Endometrial microvascular endothelial cells (primary cell): ENCODE measurements around a stretch of chr11.

DNA sequence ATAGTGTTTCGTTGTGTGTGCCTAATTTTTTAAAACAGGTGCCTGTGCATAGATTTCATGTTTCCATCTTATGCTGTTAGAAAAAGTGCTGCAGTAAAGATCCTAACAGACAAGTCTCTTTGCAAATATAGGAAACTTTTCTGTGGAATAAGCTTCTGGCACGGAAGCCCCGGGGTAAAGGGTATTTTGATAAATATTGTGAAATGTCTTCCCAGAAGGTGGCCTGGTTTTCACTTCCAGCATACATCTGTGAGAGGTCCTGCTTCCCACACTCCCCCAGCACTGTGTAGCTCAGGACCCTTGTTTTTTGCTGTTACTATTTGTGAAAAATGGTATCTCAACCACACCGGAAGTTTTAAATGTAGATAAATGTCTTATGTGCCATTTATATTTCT, 14.5 kb downstream of the ST3GAL4 start:
- RAMPAGE, long total RNA: no peak

GRCh38 chr11:126407886-126408984, 52.7 kb downstream of the ST3GAL4 start:
- RAMPAGE, long total RNA: no peak

DNA sequence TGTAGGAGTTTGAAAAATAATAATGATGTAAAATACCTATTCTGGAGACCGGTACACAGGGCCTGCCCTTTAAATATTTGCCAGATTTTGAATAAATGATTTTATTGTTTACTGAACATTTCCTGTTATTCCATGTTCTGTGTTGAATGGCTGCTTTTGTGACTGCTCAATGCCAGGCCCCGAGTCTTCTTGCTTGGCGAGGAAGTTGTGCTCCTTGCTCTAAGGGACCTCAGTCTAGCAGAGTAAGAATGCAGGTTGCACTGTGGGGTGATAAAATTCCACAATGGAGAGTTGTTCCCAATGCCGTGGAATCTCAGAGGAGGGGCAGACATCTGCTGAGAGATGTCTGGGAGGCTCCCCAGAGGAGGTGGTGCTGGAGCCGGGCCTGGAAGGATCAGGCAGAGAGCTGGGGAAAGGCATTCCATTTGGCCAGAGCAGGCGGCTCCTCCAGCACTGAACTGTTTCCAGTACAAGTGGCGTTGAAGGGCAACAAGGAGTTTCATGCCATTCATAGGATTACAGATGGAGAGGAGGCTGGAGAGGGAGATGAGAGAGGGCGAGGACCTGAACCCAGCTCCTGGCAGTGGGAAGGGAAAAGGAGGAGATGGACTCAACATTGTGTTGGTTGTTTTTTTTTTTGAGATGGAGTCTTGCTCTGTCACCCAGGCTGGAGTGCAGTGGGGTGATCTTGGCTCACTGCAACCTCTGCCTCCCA, 55.2 kb downstream of the ST3GAL4 start:
- RAMPAGE, long total RNA: no peak

DNA sequence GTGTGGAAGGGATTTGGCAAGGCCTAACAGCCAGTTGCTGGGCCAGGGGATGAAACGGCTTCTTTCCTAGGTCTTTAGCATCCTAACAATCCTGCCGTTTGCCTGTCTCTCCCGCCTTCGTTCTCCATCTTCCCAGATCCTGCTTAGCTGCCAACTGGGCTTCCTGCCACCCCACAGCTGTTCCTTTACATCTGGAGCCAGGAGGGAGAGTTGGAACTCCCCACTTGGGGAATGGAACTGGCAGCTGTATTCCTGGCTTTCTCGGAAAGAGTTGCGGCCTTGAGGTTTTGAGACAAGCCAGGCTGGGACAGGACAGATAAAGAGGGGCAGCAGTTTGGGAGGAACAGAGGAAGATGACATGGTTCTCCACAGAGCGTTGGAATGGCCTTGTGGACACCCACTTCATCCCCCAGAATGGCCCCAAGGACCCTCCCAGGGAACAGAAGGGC, 59.7 kb downstream of the ST3GAL4 start:
- RAMPAGE, long total RNA: no peak

GRCh38 chr11:126415580-126416408, 60.3 kb downstream of the ST3GAL4 start:
- RAMPAGE, long total RNA: no peak

- RAMPAGE, long total RNA: no peak
These were observed 68.2 kb downstream of the ST3GAL4 start for GRCh38 chr11:126423548-126424284.

DNA sequence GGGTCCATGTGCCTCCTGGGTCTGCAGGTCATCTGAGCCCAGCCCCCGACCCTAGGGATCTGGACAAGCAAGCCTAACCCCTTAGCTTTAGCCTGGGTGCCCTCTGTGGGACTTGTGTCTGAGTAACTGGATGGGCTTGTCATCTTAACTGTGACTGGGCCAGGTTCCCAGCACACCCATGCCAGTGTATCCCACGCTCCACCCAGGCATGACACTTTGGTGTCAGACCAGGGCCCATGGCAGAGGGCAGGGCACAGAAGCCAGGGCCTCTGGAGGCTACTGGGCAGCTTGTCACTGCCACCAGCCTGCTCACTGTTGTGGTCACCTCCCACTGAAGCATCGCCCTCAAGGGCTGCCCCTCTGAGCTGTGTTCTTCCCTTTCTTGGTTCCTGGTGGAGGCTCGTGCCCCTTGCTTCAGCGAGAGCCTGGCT, 80.7 kb downstream of the ST3GAL4 start:
- RAMPAGE, long total RNA: no peak

DNA sequence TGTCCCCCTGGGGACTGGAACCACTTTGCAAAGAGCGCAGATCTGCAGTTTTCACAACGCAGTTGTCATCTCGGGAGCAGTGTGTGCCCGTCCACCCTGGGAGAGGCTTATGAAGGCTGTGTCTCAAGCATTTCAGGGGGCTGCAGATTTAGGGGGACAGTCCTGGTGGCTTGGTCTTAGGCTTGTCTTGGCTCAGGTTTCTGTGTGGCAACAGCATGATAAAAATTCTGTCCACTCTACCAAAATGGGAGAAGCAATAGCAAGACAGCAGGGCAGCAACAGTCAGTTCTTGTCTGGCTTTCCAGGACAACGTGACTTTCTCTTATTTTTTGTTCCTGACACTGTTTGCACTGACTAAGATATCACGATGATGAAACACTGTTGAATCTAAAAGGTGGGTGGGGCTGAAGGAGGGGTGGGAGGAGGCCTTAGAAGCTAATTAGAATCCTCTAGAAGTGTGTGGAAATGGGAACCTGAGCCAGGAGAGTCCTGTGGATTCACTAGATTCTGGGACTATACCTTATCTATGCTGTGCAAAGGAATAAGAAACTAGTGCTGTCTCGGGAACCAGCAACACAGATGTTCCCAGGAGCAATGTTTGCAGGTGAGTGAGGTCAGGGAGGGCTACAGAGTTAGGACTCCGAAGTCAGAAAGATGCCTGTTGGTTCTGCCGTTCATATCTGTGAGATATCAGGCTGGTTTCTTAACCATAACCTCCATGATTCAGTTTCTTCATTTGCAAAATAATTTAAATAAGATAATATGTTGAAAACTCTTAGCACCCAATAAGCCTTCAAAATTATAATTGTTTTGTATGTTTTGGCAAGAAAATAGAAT, 300.3 kb downstream of the ST3GAL4 start:
- RAMPAGE, long total RNA: no peak

DNA sequence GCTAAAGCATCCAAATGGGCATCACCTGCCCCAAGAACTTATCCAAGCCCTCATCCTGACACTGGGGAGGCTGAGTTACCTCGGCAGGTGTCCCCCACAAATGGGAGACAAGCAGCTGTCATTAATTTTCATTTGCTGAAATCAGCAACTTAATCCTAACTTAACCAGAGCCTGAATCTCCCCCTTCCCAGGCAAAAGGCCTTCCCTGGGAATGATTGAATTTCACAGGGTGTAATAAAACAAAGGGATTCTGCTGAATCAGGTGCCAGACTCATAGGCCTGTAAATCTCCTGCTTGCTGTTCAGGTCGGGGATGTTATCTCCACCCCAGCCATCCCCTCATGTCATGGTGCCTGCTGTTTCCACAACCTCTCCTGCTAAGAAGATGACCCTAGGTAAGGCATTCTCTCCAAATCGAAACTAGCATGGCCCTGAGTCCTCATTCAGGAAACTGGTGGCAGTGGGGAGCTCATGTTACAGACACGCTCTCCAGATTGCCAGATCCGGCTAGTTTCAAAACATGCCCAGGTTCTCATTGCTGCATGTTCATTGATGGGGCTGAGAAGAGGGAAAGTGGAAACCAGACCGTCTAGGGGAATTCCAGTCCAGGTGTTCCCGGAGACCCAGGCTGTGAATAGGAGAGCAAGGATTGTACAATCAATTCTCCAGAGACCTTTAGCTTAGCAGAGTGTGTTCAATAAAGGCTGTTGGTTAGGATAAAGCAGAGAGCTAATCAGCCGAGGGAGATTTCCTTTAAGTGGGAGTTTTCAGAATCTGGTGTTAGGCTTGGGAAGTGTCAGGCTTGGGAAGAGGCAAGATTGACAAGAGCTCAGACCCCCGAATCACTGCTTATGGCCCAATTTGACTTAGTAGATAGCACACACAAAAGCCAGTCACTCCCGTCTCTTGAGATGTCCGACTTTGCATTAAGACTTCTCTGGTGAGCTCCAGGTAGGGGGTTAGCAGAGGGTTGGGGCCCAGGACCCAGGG, 105.6 kb upstream of the KIRREL3 start:
- RAMPAGE, long total RNA: no peak

DNA sequence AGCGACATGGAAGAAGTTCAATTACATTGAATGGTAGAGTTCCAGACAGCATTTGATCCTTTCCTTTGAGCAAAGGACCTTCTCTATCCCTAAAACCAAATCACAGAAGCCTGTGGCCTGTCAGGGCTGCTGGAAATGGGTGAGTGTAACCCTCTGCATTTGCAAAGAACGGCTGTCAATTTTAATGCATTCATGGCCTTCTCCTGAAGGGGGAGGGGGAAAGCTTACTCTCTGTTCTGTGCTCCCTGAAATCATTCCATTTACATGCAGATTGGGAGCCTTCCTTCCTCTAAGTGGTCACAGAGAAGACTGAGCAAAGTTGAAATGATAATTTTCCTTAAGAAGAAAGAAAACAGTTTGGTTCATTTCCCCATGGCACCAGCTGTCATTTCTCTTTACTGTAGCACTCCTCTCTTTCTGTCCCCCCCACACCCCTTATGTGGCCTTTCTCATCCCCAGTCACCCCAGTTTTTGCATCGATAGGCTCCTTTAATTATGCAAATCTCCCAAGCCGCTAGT, 109.3 kb upstream of the KIRREL3 start:
- RAMPAGE, long total RNA: no peak

- RAMPAGE, long total RNA: no peak
These were observed 379.7 kb downstream of the ETS1 start for GRCh38 chr11:128207723-128208021.

- RAMPAGE, long total RNA: no peak
These were observed 295.4 kb downstream of the ETS1 start for GRCh38 chr11:128291879-128292390.

DNA sequence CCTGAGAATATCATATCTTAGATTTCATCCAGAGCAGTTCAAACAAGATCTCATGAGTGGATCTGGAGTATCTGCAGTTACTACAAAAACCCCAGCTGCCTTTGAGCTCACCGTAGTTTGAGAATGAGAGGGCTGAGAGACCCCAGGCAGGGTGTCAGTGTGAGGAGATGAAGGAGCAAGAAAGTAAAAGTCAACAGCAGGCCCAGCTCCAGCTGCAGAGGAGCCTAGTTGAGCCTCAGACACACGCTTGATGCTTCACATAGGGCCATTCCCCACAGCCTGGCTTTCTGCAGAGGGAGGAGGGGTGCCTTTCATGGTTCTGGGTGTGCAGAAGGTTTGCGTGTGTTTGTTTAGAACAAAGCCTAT, 290.4 kb downstream of the ETS1 start:
- RAMPAGE, long total RNA: no peak

DNA sequence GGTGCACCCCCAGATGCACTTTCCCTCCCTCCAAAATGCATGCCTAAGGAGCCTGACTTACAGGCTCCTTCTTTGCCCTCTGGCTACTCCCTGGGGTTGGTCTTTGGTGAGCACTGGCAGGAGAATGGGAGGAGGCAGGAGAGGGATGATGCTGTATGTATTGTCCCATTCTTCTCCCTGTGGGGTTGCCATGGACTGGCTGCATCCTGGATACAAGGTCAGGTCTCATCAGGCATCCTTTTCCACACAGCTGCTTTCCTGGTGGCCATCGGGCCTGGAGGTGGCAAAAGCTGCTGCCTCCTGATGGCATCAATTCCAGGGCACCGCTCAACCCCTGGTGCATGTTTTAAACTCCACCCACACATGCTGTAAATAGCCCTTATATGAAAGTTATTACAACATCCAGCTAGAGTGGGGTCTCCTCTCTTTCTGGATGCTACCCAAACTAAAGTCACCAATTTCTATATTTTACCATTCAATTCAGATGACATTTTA, 257.1 kb downstream of the ETS1 start:
- RAMPAGE, long total RNA: no peak

DNA sequence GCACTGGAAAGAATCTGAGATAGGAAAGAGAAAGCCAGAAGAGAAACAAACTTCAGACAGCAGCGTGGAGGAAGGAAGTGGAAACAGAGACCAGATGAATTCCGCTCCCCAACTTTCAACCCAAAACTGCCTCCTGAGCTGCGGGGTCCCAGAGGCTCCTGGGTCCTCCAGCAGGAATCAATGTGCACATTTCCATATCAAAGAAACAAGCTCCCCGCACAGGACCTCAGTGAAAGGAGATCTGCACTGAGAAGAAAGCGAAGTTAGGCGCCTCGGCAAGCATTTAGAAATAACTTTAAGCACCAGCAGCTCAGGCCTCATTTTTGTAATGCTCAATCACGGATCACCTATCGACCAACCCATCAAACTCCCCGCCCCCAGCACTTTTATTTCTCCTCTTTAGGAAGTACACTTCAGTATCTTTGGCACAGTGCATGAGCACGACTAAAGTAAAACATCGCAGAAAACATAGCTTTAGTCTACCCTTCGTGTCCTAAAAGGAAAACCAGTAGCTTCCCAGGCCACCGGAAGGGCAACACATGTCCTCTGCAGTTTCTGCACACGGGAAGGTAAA, 245.5 kb downstream of the ETS1 start:
- RAMPAGE, long total RNA: no peak

GRCh38 chr11:128417542-128417833, 169.9 kb downstream of the ETS1 start:
- RAMPAGE, long total RNA: no peak

DNA sequence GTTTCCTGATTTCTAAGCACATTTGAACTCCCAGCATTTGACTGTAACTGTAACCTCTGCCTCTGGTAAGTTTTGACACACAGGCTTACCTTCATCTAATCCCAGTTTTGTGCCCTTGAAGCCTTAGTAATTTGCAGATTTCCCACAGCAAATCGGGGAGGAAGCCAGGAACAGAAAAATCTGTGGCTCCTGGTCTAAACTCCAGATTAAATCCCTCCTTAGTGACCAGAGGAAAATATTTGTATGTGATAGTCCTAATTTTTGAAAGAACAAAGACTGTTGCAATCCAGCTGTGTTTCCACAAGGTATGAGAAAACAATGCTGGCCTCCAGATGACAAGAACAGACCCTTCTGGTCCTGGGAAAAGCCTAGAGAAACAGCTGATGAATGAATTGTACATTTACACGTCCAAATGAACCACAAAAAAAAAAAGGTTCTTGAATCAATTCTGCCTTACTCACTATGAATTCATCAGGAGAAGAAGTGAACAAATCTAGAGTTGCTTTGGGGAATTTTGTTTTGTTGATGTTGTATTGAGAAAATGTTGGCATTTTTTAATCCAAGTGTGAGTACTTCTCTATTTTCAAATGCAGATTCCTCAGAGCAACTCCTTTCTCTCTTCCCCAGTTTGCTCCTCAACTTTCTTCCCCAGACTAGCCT, 63.7 kb downstream of the ETS1 start:
- RAMPAGE, long total RNA: no peak

DNA sequence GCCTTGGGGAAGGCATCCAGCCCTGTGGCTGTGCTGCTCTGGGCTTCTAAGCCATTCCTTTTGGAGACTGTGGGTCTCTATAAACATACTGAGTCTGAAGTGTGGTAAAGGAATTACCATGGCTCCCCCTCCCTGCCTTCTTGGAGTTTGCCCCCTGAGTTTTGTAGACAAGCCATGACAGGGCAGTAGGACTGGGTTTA, 13.5 kb downstream of the FLI1 start:
- RAMPAGE, long total RNA: no peak

DNA sequence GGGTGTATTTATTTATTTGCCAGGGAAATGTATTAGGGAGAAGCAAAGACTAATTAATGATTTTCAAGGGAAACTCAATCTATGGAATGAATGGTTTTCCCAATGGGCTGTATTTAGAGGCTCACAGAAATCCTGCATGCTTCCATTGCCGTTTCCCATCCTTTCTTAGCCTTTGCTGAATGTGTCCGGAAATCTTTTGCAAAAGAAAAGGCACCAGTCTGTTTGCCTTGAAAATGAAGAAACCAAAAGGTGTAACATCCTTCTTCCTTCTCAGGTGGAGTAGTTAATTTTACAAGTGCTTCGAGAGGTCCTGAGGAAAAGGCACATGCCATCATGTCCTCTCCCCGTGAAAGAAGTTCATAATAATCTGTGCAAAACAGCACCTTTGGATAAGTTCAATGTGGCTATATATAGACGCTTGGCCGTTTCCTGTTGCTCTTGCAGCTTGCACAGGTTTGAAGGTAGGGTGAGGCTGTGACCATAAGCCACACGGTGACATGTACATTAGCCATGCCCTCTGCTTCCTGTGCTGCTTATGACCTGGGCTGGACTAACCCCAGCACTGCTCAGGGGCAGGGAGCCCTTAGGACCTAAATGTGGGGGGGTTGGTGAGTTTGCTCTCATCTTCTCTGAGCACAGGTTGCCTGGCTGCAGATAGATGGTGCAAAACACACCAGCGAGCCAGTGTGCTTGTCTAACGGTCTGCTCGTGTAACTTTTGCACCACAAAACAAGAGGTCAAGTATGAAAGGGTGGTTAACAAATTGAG, 37.0 kb downstream of the FLI1 start:
- RAMPAGE, long total RNA: no peak

DNA sequence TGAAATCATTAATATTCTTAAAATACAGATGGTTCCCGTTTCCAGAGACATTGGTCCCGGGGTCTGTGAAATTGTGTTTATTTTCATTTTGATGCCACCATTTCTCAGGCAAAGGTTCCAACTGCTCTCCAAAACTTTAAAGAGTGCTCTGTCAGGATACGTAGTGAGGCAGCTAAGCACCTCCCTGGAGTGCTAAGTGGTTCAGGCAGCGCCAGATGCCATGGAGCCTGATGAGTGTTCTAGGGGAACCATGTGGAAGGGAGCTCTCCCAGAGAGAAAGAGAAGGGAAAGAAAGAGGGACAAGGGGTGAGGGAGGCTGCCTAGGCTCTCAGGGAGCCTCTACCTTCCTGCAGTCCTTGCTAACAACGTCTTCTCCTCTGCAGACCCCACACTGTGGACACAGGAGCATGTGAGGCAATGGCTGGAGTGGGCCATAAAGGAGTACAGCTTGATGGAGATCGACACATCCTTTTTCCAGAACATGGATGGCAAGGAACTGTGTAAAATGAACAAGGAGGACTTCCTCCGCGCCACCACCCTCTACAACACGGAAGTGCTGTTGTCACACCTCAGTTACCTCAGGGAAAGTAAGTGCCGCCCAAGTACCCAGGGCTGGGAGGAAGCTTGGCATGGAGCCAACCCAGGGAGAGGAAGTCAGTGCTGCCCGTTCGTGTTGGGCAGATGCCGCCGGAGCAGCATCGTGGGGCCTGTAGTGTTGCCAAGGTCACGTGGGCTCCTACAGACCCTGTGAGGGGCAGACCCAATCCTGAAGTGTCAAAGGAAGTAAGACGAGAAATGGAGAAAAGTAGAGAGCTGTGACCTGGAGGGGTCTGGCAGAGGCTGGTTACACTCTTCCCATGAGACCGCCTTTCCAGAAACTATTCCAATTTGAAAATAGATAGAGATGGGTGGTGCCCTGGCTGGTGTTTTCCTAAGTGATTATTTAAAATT, 78.8 kb downstream of the FLI1 start:
- RAMPAGE, long total RNA: no peak